Frontal cortex (tissue), 2 donors: ENCODE measurements around the genes TMEM125, MPL and MED8.

GRCh38 chr1:42962498-42963233 lies 4.0 kb upstream of the SLC2A1 start:
- RAMPAGE, long total RNA = no peak

DNA sequence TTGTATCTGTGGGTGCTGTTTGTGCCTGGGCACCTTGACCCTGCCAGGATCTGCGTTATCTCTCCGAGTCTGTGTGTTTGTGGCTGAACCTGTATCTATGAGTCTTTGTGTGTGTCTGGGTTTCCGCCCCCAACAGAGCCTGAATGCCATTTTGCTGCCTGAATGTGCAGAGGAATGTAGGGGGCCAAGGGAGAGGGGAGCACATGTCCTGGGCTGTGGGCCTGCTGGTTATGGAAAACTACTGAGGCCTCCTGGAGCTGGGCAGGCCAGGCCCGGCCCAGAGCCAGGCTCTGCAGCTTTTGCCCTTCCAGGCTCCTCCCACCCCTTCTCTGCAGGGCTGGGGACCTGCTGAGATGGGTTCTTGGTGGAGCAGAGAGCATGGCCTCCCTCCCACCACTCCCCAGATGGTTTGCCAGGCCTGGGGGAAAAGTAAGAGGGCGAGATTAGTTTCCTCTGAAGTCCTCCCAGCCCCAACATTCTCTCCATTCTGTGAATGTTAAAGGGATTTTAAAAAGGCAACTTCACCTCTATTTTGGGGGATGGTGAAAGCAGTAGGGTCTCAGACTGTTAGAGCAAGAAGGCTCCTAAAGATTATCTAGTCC lies 77.9 kb upstream of the CFAP144 start:
- RAMPAGE, long total RNA = no peak

DNA sequence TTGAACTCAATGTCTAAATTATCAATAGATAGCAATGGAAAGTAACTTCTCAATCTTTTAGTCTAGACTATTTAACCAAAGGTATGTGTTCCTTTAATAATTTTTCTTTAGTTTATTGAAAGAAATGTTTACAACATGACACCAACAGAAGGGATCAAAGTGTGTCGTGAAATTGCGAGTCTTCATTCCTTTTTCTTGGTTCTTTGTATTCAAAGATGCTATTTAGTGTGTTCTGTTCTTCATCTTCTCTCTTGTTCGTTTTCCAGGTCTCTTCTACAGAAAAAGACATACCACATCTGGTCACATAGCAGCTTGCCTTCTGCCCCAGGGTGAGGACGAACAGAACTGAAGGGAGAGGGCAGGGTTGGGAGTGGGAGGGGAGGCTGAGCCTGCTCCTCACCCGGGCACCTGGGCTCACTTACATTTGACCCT lies 7.9 kb downstream of the EBNA1BP2 start:
- RAMPAGE, long total RNA = no peak

GRCh38 chr1:43239284-43240106 lies 30.3 kb upstream of the TMEM125 start:
- RAMPAGE, long total RNA = no peak

DNA sequence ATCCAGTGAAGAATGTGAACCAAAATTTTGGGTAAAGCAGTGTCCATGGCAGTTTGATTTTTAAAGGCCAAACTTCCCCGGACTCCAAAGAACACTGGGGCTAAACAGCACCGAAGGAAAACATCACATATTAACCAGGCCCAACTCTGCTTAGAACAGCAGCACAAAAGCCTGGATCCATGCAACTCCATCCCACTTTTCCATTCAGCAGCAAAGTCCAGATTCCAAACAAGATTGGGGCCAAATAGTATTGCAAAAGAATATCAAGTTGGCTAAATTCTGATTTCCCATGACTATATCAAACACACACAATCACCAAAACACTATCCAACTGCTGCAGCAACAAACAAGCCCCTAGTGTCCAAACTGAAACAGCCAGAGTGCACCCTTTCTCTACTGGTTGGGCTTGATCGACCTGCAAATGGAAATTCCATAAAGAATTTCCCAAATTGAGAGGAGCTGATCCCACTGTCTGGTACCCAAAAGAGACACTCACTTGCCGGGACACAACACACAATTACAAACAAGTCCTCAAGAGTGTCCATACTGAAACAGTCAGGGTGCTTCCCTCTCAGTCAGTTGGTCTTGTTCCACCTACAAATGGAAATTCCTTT lies 19.4 kb upstream of the TMEM125 start:
- RAMPAGE, long total RNA = no peak

- RAMPAGE, long total RNA = no peak
Observed at GRCh38 chr1:43269637-43270188, at the start of gene TMEM125. Gene TMEM125 (plus strand): TSS chr1:43269983.

- RAMPAGE, long total RNA = no peak
Observed at GRCh38 chr1:43303116-43303783, 2.5 kb downstream of the TIE1 start.

GRCh38 chr1:43337547-43338120 lies at the start of gene MPL:
Gene MPL (plus strand): TSS chr1:43337818.
- RAMPAGE, long total RNA = no peak

DNA sequence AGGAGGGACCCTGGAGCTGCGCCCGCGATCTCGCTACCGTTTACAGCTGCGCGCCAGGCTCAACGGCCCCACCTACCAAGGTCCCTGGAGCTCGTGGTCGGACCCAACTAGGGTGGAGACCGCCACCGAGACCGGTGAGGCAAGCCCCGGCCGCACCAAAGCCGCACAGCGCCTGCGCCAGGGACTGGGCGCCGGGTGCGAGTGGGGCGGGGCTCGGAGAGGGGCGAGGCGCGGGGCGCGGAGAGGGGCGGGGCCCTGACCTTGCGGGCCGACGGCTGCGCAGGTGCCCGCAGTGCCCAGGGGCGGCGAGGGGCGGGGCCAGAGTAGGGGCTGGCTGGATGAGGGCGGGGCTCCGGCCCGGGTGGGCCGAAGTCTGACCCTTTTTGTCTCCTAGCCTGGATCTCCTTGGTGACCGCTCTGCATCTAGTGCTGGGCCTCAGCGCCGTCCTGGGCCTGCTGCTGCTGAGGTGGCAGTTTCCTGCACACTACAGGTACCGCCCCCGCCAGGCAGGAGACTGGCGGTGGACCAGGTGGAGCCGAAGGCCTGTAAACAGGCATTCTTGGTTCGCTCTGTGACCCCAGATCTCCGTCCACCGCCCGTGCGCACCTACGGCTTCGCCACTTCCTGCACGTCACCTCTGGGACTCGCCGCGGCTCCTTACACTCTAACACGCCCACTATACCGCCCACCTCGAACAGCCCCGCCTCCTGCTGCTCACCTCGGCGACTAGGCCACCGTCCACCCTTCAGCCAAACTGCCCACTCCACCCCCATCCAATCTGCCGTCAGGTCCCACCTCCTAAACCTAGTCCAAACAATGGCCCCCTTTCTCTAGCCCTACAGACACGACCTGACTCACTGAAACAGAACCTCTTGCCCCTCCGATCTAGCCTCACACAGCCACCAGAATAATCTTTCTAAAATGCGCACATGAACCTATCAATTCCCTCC lies 9.6 kb upstream of the CDC20 start:
- RAMPAGE, long total RNA = no peak

DNA sequence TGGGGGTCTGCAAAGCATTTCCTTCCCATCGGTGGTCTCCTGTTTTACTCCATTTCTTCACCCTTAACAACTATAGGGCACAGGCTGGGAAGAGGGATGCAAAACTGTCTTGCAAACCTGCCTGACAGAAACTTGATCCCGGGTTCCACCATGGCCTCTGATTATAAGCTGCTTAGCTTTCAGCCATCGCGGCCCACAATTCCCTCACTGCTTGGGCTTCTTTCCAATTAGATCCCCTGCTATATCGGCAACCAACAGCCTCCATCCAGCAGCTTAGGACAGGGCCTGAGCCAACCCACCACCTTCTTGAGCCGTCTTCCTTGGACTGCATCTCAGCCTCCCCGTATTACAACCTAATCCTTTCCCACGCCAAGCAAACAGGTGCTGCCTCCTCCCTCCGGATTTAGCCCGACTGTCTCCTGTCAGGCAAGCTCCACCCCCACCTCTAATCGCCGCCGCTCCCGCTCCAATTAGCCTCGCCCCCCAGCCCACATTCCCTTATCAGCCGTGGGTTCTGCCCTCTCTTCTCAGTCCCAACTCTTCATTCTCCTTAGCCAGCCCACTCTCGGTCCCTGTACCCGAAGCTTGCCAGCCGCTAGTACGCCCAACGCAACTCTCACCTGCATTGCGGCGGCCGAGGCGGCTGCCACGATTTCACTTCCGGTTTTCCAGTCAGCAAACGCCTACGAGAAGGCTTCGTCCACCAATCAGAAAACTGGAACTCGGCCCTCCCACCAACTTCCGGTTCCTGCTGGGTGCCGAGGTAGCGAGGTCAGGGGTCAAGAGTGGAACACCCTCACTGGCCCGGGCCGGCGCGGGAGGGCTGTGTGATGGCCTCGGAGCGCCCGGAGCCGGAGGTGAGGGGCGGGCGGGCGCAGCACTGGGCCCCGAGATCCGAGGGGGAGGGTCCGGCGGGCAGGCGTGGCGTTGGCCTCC lies at the start of gene MED8:
Gene MED8, minus strand, starts transcription at position 662 of the 936 bp plus-strand sequence.
- RAMPAGE, long total RNA = start-site peak on the minus strand centred at position 655 of the sequence, 39 bp wide, 300 and 20 reads in 2 replicates

DNA sequence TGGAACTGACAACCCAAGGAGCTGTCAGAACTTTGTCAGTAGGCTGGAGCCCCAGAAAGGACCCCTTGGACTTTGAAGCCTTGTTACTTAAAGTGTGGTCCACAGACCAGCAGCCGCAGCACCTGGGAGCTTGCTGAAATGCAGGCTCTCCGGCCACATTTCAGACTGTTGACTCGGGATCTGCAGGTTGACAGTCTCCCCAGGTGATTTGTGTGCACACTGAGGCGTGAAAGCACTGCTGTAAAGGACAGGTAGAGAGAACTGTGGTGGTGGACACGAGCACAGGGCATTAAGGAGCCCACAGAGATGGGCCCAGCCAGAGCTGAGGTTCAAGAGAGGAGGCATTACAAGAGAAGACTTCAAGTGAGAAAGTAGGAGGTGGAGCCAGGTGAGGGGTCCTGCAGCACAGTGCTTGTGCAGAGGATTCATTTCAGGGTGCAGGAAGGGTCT lies 4.7 kb downstream of the HYI start:
- RAMPAGE, long total RNA = no peak

DNA sequence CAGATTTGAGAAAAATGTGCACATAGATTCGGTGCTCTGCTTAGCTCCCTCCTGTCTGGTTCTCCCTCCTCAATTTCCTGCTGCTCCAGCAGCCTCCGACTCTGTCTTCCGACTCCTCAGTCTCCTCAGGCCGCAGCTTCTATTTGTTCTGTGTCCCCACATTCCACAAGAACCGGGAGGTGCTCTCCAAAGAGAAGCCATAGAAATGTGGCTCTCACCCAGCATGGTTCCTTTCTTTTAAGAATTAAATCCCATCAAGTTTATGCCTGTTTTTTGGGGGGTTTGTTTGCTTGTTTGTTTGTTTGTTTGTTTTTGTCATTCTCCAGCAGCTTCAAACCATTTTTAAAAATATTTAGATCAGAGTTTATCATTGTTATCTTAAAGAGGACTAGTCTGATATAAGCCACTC lies 36.5 kb upstream of the PTPRF start:
- RAMPAGE, long total RNA = no peak

DNA sequence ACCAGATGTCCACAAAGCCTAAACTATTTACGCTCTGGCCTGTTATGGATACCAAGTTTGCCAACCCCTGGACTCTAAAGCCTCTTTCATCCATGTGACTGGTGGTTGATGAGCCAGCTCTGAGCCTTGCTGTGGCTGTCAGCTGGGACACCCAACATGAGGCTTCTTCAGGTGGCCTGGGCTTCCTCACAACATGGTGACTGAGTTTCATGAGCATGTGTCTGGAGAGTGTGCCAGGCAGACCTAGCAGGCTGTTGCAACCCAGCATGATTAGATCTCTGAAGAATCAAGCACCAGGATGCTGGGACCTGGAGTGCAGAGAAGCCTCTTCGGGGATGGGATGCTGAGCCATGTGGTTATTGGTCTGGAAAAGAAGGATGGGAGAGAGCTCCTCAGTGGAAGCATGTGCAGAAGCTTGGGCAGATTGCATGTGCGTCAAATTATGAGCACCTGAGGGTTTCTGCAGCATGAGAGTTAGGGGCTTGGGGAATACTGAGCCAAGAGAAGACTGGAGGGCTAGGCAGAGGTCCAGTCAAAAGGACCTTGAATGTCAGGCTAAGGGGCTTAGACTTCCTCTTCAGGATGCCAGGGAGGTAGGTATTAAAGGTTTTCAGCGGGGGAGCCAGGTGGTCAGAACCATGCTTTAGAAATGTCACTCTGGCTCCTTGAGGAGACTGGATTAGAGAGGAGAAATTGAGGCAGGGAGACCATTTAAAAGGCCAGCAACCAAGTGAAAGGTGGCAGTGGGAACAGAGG lies 38.8 kb upstream of the KDM4A start:
- RAMPAGE, long total RNA = no peak

- RAMPAGE, long total RNA = no peak
Observed at GRCh38 chr1:43993642-43994251, 2.3 kb downstream of the CCDC24 start.

- RAMPAGE, long total RNA = no peak
Observed at GRCh38 chr1:44023699-44024147, 7.5 kb downstream of the SLC6A9 start.

- RAMPAGE, long total RNA = no peak
Observed at GRCh38 chr1:44222621-44223534, 9.6 kb downstream of the DMAP1 start.

GRCh38 chr1:44233645-44234602 lies 20.7 kb downstream of the DMAP1 start:
- RAMPAGE, long total RNA = no peak

GRCh38 chr1:44347184-44347764 lies 7.8 kb downstream of the ERI3 start:
- RAMPAGE, long total RNA = no peak

- RAMPAGE, long total RNA = no peak
Observed at GRCh38 chr1:44547457-44547656, 126.9 kb downstream of the TMEM53 start.

GRCh38 chr1:44635698-44636334 lies 38.5 kb downstream of the TMEM53 start:
- RAMPAGE, long total RNA = no peak